Spleen (tissue), 7 donors: ENCODE data around the genes C22orf15, MIF and GSTT2B.

GRCh38 chr22:22720256-22720716 lies 75.9 kb downstream of the GGTLC2 start:
- PRO-cap, 4 experiments: peak in 4 of 4 experiments; most common plus-strand start chr22:22720641 (in 3); most common minus-strand start chr22:22720483 (in 1)
- RAMPAGE, long total RNA, 4 experiments: start-site peak on the plus strand in 4 of 4 experiments, at chr22:22720622-22720638 at its widest, 775 to 5,603 reads per replicate

DNA sequence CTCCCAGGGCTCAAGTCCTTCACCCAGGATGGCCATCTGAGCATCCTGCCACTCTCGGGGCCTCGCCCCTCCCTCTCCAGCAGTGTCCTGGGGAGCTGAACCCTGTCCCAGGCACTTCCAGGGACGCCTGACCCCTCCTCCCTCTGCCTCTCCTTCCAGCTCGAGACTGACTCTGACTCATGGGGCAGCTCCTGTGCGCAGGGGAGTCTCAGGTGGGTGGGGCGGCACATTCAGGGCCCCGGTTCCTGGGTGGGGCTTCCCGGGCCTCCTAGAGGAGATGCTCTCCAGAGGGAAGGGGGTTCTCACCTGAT lies 77.1 kb upstream of the IGLL5 start:
- PRO-cap, 4 experiments: peak in 2 of 4 experiments; most common minus-strand start position 168 of the sequence (in 2)
- RAMPAGE, long total RNA, 4 experiments: no peak in any of the 4 experiments

GRCh38 chr22:22889976-22890503 lies 2.4 kb downstream of the IGLL5 start:
- PRO-cap, 4 experiments: peak in 1 of 4 experiments; most common minus-strand start chr22:22890242 (in 1)
- RAMPAGE, long total RNA, 4 experiments: no peak in any of the 4 experiments

GRCh38 chr22:22895297-22895897 lies 7.8 kb downstream of the IGLL5 start:
- PRO-cap, 4 experiments: no peak in any of the 4 experiments
- RAMPAGE, long total RNA, 4 experiments: no peak in any of the 4 experiments

DNA sequence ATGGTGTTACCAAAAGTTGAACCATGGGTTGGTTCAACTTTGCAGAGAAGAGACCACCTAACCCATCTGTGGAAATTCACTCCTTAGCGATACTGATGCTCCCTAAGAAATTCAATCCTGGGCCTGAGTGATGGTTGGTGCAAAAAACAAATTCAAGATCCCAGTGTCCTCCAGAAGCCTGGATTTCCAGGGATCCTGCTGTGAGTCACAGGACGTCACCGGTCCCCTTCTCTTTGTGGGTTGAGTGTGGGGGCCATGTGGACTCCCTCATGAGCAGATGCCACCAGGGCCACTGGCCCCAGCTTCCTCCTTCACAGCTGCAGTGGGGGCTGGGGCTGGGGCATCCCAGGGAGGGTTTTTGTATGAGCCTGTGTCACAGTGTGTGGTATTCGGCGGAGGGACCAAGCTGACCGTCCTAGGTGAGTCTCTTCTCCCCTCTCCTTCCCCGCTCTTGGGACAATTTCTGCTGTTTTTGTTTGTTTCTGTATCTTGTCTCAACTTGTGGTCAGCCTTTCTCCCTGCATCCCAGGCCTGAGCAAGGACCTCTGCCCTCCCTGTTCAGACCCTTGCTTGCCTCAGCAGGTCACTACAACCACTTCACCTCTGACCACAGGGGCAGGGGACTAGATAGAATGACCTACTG lies 11.7 kb downstream of the IGLL5 start:
- PRO-cap, 4 experiments: peak in 2 of 4 experiments; most common plus-strand start position 388 of the sequence (in 2); most common minus-strand start position 230 of the sequence (in 1)
- RAMPAGE, long total RNA, 4 experiments: no peak in any of the 4 experiments

DNA sequence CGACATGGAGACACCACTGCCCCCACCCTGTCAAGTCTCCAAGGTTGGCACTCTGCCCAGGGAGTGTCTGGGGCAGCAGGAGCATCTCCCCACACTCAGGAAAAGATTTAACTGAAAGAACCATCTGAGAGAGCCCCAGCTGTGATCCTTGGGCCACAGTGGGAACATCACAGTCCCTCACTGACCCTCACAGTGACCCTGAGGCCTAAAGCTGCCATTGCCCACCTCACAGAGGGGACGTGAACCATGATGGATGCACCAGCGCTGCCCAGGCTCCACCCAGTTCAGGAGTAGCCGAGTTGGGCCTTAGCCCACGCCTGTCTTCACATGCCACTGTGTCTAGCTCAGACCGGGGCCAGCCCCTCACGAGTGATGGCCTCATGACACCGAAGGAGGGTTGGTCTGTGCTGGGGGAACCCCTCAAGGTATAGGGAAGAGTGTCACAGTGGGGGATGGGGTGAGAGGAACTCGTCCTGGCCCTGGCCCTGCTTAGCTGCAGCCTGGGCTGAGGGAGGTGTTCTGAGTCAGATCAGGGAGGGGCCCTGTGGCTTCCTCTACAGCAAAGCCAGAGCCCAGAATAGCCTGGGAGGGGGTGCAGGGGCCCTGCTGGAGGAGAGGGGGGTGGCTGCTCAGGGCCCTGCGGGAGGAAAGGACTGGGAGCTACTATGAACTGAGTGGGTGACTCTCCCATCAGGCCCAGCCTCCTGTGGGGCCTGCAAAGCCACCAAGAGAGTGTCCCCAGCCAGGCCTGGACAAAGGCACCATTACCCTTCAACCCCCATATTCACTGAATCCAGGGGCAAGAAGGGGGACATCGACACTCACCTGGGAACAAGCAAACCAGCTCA lies 41.0 kb downstream of the IGLL5 start:
- PRO-cap, 4 experiments: peak in 1 of 4 experiments; most common plus-strand start position 522 of the sequence (in 1); most common minus-strand start position 335 of the sequence (in 1)
- RAMPAGE, long total RNA, 4 experiments: no peak in any of the 4 experiments

DNA sequence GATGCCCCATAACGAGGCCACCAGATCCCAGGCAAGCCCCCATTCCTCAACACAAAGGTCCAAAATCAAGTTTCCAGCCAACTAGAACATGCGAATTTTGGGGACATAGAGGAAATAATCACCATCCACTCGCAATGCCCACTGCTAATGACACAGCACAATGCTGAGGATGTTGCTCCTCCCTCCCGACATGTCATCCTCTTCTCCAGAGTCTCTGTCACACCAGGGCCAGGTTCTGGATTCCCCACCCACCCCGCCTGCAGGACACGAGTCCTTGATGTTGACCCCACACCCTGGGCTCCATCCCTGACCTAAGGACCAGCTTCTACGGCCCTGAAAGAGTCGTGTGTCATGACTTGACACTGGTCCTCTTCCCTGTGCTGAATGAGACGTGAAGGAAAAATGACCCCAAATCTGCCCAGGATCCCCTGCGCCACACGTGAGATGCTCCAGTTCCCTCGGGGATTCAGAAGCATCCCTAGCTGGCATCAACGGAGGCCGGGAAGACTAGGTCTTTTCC lies 41.7 kb downstream of the IGLL5 start:
- PRO-cap, 4 experiments: no peak in any of the 4 experiments
- RAMPAGE, long total RNA, 4 experiments: no peak in any of the 4 experiments

DNA sequence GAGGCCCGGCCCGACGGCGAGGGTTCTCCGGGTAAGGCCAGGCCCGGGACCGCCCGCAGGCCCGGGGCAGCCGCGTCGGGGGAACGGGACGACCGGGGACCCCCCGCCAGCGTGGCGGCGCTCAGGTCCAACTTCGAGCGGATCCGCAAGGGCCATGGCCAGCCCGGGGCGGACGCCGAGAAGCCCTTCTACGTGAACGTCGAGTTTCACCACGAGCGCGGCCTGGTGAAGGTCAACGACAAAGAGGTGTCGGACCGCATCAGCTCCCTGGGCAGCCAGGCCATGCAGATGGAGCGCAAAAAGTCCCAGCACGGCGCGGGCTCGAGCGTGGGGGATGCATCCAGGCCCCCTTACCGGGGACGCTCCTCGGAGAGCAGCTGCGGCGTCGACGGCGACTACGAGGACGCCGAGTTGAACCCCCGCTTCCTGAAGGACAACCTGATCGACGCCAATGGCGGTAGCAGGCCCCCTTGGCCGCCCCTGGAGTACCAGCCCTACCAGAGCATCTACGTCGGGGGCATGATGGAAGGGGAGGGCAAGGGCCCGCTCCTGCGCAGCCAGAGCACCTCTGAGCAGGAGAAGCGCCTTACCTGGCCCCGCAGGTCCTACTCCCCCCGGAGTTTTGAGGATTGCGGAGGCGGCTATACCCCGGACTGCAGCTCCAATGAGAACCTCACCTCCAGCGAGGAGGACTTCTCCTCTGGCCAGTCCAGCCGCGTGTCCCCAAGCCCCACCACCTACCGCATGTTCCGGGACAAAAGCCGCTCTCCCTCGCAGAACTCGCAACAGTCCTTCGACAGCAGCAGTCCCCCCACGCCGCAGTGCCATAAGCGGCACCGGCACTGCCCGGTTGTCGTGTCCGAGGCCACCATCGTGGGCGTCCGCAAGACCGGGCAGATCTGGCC lies 1.2 kb downstream of the BCR start:
- PRO-cap, 4 experiments: no peak in any of the 4 experiments
- RAMPAGE, long total RNA, 4 experiments: no peak in any of the 4 experiments

DNA sequence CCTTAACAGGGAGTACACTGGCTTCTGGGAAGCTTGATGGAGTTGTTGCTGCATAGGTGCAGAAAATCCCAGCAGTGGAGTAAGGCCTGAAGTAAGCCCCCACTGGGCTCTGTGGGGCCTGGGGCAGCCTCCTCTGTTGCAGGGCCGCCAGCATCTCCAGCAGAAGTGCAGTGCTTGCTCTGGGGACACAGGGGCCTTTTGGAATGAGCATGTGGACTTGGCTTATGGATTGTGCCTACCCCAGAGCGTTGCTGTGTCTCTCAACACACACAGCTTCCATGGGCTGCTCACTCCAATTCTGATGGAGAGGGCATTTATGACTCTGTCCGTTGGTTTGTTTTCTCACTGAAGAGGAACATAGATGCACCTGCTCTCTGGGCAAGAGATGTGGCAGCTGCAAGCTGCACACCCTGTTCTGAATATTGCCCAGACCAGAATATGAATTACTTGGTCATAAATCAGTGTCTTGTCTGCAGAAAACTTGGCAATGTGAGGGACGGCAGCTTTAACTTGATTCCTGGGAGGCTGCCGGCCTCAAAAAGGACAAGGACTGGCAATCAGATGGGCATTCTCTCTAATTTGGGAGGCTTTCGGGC lies 32.2 kb downstream of the BCR start:
- PRO-cap, 4 experiments: no peak in any of the 4 experiments
- RAMPAGE, long total RNA, 4 experiments: no peak in any of the 4 experiments

DNA sequence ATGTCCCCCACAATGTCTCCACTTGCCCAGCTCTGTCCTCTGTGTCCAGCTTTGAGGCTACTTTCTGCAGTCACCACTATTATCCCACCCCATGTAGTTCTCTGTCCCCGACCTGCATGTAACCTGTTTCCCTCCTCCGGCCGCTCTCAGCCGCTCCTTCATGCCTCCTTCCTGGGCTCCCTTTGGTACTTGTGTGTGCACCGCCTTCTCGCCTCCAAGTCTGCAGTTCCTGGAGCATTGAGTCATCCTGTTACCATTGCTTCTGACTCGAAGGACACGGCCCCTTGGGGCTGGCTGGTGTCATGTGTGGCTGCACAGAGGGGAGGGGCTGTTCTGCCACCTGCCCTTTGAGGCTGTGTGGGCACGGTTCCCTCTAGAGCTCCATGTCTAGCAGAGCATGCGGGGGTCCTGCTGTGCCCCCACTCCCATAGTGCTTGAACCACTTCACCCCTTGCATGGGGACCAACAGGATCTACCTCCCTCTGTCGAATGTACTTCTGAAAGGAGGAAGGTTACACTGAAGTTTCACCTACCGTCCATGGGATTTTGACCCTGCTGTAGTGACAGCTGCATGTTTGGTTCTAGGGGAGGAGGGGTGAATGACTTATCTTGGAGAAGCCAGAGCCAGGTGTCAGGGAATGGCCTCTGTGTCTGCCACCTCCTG lies 39.6 kb downstream of the BCR start:
- PRO-cap, 4 experiments: peak in 4 of 4 experiments; most common minus-strand start position 222 of the sequence (in 4)
- RAMPAGE, long total RNA, 4 experiments: no peak in any of the 4 experiments

DNA sequence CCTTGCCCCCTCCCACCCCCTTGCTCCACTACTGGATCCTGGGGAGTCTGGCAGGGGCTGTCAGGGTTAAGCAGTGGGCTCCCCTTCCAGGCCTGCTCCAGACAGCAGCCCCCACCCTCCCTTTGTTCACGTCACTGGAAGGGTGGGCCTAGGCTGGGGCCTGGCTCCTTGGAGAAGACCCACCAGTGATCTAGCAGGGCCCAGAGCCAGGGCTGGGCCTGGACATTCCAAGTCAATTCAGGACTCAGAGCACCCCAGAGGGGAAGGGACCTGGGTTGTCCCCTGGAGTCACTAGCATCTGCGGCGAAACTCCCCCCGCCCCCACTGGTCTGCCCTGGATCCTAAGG lies 45.9 kb downstream of the IGLL1 start:
- PRO-cap, 4 experiments: no peak in any of the 4 experiments
- RAMPAGE, long total RNA, 4 experiments: no peak in any of the 4 experiments

DNA sequence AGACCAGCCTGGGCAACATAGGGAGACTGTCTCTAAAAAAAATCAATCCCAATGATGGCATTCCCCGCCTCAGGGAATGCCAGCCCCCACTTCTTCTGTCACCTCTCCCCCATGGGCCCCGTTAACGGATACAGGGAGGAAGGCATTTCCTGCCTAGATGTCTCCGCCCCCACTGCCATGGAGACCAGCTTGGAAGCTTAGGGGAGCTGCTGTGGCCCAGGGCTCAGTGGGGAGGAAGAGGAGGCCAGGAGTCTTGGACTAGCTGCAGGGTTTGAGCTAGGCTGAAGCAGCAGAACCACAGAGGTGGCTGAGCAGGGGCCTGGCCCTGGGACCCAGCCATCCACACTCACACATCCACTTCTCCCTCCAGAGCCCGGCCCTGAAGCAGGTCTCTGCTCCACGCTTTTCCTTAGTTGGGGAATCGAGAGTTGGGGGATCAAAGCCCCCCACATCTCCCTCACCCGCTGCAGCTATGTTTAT lies at the start of gene C22orf15:
Gene C22orf15, plus strand, starts transcription at position 156 of the 480 bp plus-strand sequence.
- PRO-cap, 4 experiments: no peak in any of the 4 experiments
- RAMPAGE, long total RNA, 4 experiments: no peak in any of the 4 experiments

DNA sequence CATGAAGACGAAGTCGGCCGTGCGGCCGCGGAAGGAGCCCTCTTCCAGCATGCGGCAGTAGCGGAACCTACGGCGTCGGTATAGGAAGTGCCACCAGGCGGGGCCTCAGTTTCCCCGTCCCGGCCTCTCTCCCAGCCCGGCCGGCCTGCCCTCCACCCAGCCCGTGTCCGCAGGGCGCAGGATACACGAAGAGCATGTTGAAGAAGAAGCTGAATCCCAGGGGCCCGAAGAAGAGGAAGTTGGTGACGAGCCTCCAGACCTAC lies 496 bp downstream of the DERL3 start:
- PRO-cap, 4 experiments: peak in 1 of 4 experiments; most common minus-strand start position 164 of the sequence (in 1)
- RAMPAGE, long total RNA, 4 experiments: no peak in any of the 4 experiments

GRCh38 chr22:23856673-23857559 lies 759 bp upstream of the SLC2A11 start:
- PRO-cap, 4 experiments: peak in 4 of 4 experiments; most common plus-strand start chr22:23857225 (in 3); most common minus-strand start chr22:23857201 (in 1)
- RAMPAGE, long total RNA, 4 experiments: no peak in any of the 4 experiments

- PRO-cap, 4 experiments: no peak in any of the 4 experiments
- RAMPAGE, long total RNA, 4 experiments: no peak in any of the 4 experiments
Observed at GRCh38 chr22:23881687-23882201, 12.4 kb upstream of the MIF start.

- PRO-cap, 4 experiments: no peak in any of the 4 experiments
- RAMPAGE, long total RNA, 4 experiments: no peak in any of the 4 experiments
Observed at GRCh38 chr22:23893568-23893846, 676 bp upstream of the MIF start.

DNA sequence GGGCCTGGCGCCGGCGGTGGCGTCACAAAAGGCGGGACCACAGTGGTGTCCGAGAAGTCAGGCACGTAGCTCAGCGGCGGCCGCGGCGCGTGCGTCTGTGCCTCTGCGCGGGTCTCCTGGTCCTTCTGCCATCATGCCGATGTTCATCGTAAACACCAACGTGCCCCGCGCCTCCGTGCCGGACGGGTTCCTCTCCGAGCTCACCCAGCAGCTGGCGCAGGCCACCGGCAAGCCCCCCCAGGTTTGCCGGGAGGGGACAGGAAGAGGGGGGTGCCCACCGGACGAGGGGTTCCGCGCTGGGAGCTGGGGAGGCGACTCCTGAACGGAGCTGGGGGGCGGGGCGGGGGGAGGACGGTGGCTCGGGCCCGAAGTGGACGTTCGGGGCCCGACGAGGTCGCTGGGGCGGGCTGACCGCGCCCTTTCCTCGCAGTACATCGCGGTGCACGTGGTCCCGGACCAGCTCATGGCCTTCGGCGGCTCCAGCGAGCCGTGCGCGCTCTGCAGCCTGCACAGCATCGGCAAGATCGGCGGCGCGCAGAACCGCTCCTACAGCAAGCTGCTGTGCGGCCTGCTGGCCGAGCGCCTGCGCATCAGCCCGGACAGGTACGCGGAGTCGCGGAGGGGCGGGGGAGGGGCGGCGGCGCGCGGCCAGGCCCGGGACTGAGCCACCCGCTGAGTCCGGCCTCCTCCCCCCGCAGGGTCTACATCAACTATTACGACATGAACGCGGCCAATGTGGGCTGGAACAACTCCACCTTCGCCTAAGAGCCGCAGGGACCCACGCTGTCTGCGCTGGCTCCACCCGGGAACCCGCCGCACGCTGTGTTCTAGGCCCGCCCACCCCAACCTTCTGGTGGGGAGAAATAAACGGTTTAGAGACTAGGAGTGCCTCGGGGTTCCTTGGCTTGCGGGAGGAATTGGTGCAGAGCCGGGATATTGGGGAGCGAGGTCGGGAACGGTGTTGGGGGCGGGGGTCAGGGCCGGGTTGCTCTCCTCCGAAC lies at the start of gene MIF:
Gene MIF, plus strand, starts transcription at position 42 of the 1,001 bp plus-strand sequence.
- PRO-cap, 4 experiments: peak in 4 of 4 experiments; most common plus-strand start position 42 of the sequence (in 4); most common minus-strand start position 585 of the sequence (in 1)
- RAMPAGE, long total RNA, 4 experiments: start-site peak on the plus strand in 4 of 4 experiments, centred at positions 65 to 85 of the sequence, 1,572 to 3,624 reads per replicate

DNA sequence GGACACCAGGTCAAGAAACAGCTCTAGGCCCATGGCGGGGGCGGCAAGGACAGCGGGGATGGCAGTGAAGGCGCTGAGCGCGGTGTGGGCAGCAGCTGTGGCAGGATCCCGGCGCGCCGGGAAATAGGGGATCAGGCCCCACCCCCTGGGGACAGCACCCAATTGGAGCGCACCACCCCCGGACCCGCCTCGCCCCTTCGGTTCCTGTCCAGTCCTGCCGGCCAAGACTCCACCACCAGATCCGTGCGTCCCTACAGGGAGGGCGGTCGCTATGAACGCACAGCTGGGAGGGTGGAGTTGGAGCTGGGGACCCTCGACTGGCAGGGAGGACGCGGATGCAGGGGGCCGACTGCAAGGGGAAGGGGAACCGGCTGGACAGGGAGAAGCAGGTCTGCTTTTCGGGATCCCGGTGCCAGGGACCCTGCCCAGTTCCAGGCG lies at the start of gene GSTT2B:
Gene GSTT2B, minus strand, starts transcription at position 97 of the 438 bp plus-strand sequence.
- PRO-cap, 4 experiments: peak in 4 of 4 experiments; most common plus-strand start position 238 of the sequence (in 4)
- RAMPAGE, long total RNA, 4 experiments: no peak in any of the 4 experiments

DNA sequence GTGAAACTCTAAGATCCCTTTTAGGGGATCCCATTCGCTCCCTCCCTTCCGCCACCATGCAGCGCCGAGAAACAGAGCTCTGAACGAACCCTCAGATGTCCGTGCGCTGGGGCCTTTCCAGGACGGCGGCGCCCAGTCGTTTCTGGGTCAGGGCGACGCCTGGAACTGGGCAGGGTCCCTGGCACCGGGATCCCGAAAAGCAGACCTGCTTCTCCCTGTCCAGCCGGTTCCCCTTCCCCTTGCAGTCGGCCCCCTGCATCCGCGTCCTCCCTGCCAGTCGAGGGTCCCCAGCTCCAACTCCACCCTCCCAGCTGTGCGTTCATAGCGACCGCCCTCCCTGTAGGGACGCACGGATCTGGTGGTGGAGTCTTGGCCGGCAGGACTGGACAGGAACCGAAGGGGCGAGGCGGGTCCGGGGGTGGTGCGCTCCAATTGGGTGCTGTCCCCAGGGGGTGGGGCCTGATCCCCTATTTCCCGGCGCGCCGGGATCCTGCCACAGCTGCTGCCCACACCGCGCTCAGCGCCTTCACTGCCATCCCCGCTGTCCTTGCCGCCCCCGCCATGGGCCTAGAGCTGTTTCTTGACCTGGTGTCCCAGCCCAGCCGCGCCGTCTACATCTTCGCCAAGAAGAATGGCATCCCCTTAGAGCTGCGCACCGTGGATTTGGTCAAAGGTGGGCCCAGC lies 5.5 kb upstream of the DDT start:
- PRO-cap, 4 experiments: peak in 3 of 4 experiments; most common plus-strand start position 498 of the sequence (in 3)
- RAMPAGE, long total RNA, 4 experiments: no peak in any of the 4 experiments

- PRO-cap, 4 experiments: no peak in any of the 4 experiments
- RAMPAGE, long total RNA, 4 experiments: no peak in any of the 4 experiments
Observed at GRCh38 chr22:24051344-24052067, 40.4 kb downstream of the CABIN1 start.